ENCODE results near the gene IMP3.

DNA sequence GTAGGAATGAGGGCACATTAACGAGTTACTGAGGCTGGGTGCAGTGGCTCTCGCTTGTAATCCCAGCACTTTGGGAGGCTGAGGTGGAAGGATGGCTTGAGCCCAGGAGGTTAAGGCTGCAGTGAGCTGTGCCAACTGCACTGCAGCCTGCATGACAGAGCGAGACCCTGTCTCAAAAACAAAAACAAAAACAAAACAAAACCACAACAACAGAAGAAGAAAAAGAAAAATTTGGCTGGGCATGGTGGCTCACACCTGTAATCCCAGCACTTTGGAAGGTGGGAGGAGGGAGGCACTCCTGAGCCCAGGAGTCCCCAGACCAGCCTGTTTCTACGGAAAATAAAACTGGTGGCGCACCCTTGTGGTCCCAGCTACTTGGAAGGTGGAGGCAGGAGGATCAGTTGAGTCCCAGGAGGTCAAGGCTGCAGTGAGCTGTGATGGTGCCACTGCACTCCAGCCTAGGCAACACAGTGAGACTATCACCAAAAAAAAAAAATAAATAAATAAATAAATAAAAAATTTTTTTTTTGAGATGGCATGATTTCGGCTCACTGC, 2.7 kb downstream of the COX5A start:
- RRBS: no CpG with 5 or more reads among the region's 6 CpGs

DNA sequence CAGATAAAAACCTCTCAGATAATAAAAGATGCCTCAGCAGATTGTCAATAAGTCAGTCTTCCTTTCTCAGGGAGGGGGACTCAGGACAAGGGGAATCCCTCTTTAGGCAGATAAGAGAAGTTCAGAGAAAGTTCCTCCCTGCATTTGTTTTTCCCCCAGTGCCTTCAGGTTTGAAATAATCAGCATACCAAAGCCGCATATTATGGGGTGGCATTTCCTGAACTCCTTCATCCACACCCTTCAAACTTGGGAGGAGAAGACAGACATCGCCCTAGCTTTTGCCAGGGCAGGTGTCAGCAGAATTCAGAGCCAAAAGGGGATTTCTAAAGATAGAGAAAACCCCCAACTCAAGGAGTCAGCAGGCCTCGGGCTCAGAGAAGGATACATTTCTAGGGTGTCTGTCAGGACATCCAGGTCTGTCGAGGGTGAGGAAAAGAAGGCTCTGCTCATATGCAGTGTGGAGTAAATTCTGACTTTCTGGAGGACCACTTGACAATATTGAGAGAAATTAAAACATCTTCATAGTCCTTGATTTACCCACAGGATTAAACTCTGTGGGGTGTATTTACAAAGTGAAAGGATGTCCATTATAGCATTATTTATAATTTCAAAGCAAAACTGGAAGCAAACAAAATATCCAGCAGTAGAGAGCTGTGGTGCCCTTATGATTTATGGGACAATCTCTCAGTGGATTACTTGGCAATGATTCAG, 8.7 kb downstream of the PPCDC start:
- RRBS: no CpG with 5 or more reads among the region's 4 CpGs

DNA sequence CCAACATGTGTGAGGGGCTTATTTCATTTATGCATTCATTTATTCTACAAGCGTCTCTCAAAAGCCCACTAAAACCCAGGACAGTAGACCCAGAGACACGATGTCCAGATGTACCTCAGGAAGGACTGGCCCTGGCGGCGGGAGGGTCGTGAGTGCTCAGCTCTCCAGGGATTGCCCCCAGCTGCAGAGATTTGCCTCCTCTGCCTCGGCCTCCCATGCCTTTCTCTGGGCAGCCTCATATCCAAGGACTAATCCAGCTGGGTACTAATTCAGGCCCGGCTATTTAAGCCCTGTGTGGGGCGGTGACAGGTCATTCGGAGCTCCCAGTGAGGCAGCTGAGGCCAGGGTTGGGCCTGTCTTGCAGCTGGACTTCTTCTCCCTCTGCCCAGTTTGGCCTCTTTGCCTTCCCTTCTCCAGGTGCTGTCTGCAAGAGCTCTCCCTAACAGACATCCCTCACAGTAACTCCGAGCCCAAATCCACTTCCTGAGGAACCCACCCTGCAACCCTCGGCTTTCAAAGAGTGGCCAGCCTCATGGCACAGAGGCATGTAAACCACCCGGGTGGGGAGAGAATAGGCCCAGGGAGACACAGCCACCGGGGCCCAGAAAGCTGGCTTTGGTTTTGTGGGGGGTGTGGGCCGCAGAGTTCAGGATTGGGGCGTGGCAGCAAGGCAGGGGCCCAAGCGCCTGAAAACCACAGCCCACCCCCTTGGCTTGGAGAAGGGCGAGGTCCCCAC, 85.7 kb downstream of the PPCDC start:
- RRBS: no CpG with 5 or more reads among the region's 17 CpGs

DNA sequence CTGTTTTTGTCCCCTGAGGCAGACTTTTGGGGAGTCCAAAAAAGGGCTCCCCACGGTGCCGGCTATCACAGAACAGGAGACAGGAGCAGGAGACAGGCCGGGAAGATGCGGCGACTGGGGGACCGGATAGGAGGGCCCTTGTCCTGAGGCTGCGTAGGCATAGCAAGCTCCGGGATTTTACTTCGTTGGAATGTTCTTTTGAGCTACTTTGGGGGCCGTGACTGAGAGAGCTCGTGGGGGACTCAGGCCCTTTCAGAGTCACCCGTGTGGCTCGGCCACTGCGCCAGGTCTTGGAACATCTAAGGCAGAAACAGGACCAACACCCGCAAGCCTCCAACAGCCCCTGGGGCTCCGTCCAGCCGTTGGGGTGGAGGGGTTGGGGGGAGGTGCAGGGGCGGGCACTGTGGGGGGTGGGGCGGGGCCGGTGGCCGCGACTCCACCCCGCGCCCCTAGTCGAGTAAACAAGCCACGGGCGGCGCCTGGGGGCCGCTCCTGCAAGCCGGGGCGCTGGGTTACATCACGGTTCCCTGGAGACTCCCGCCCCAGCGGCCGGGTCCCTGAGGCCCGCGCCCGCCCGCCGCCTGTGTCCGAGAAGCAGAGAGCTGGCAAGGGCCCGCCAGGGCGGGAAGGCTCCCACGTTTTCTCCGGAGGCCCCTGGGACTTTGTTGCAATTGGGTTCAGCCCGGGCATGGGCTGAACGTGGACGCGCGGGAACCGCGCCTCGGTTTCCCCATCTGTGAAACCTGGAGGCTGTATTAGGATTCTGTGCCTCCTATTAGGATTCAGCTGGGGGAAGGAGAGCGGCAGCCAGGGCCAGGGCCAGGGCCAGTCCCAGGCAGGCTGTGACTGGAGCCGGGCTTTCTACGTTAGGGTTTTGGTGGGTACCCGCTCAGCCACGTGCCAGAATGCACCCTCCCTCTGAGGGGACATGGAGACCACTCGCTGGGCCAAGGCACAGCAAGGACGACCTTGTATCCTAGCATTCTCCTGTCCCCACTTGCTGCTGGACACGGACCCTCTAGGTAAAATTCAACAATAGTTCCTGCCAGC, 23.2 kb upstream of the C15orf39 start:
- RRBS: 66% methylated on average over 23 of the region's 61 CpGs

DNA sequence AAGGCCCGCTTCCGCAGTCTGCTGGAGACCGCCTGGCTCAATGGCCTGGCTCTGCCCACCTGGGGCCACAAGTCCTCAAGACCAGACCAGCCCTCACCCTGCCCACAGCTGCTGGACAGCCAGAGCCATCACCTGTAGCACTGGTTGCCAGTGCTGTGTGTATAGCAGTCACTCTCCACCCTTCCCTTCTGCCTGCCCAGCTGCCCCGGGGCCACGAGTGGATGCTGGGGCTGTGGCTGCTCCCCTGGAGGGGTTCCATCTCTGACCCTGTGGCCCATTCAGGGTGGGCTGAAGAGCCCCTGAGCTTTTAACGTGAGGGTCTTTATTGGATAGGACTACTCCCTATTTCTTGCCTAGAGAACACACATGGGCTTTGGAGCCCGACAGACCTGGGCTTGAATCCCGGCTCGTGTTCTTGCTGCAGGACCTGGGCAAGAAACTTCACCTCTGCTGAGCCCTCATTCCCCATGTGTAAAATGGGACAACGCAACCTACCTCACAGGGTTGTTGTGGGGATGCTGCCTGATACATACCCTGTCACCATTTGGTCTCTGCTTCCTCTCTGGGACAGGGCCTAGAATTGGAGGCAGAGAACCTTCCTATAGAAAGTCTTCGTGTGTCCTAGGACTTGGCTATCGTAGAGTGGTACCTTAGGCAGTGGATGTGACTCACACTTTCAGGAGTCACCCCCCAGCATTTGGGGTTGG, 9.4 kb downstream of the C15orf39 start:
- RRBS: no CpG with 5 or more reads among the region's 12 CpGs

DNA sequence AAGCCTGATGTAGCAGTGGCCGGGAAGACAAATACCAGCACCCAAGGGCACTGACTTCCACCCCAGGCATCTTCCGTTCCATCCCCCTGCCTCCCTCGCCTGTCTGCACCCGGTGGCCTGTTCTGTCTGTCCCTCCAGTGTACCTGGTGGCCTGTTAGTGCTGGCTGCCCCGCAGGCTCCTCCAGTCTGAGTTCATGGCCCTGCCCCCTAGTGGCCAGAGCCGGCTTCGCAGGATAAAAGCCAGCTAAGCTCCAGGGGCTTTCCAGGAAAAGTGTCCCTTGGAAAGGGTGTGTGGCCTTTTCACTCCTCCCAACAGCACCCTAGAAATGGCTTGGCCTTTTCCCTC, 16.5 kb downstream of the GOLGA6D start:
- RRBS: no CpG with 5 or more reads among the region's 7 CpGs

DNA sequence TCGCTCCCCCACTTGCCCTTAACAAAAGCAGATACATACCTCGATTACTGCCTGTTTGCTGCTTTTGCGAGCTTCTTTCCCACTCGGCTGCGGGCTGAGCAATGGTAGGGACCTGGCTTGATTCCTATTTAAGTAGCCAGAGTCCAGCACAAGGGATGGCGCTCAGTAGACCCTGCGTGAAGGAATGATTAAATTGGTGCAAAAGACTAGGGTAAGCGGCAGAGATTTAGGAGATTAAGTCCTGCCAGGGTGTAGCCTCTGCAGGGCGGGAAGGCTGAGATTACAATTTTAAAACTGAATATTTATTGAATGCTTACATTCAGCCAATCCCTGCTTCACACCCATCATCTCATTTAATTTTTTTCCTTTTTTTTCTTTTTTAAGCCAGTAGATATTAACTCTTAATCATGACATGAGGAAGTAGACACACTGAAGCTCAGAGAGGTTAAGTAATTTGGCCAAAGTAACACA, 710 bp upstream of the SNUPN start:
- RRBS: no CpG with 5 or more reads among the region's 9 CpGs

GRCh38 chr15:75639432-75640330, at the start of gene IMP3:
TSS of gene IMP3 (minus strand) at chr15:75640224.
- RRBS: no CpG with 5 or more reads among the region's 81 CpGs

- RRBS: no CpG with 5 or more reads among the region's 9 CpGs
These were observed 25.0 kb downstream of the SNX33 start for GRCh38 chr15:75672601-75673318.

- RRBS: no CpG with 5 or more reads among the region's 14 CpGs
These were observed 16.4 kb downstream of the CSPG4 start for GRCh38 chr15:75696130-75696752.

- RRBS: 80% methylated on average over 5 of the region's 12 CpGs
These were observed 15.7 kb downstream of the CSPG4 start for GRCh38 chr15:75696783-75697424.

- RRBS: no CpG with 5 or more reads among the region's 9 CpGs
These were observed 13.2 kb downstream of the CSPG4 start for GRCh38 chr15:75699438-75699883.

DNA sequence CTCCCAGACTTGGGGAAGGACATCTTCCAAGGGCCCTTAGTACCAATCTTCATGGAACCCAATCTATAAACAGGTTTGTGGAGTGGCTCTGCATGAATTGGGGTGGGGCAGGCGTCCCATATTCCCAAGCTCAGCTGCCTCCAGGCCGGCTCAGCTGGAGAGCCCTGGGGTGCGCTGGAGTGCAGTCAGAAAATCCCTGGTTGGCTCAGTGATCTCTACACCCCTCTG, 5.1 kb downstream of the CSPG4 start:
- RRBS: no CpG with 5 or more reads among the region's 3 CpGs

GRCh38 chr15:75710099-75710801, 2.4 kb downstream of the CSPG4 start:
- RRBS: no CpG with 5 or more reads among the region's 10 CpGs

- RRBS: 7% methylated on average over 11 of the region's 27 CpGs
These were observed 14.2 kb downstream of the ODF3L1 start for GRCh38 chr15:75738052-75738413.

DNA sequence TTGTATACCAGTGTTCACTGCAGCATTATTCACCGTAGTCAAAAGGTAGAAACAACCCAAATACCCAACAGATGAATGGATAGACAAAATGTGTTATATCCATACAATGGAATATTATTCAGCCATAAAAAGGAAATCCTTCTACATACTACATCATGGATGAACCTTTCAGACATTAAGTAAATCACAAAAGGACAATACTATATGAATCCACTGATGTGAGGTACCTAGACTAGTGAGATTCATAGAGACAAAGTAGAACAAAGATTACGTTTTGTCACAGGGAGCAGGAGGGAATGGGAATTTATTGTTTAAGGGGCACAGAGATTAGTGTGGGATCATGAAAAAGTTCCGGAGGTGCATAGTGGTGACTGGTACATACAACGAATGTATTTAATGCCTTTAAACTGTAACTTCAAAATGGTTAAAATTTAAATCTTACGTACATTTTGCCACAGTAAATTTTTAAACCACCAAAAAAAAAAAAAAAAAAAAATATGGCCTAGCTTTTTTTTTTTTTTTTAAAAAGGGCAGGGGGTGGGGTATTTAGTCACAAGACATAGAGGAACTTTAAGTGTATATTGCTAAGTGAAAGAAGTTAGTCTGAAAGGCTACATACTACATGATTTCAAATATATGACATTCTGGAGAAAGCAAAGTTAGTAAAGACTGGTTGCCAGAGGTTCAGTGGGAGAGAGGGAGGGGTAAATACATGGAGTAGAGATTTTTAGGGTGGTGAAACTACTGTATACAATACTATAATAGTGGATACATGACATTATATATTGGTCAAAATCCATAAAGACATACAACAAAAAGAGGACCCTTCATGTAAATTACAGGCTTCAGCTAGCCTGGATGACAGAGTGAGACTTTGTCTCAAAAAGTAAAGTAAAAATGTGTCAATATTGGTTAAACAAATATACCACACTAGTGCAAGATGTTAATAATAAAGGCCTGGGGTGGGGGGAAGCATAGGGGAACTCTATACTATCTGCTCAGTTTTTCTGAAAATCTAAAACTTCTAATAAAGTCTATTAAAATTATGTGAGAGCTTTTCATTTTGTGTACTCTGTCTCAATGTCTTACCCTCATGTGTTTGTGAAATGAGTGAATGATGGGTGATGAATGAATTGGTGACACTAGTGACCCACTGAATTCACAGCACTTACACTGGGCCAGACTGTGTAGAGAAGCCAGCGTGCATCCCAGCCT, 38.2 kb downstream of the FBXO22 start:
- RRBS: no CpG with 5 or more reads among the region's 6 CpGs

GRCh38 chr15:76774814-76775319, 130.3 kb downstream of the SCAPER start:
- RRBS: no CpG with 5 or more reads among the region's 5 CpGs

- RRBS: no CpG with 5 or more reads among the region's 3 CpGs
These were observed 2.7 kb downstream of the SCAPER start for GRCh38 chr15:76902489-76902872.

DNA sequence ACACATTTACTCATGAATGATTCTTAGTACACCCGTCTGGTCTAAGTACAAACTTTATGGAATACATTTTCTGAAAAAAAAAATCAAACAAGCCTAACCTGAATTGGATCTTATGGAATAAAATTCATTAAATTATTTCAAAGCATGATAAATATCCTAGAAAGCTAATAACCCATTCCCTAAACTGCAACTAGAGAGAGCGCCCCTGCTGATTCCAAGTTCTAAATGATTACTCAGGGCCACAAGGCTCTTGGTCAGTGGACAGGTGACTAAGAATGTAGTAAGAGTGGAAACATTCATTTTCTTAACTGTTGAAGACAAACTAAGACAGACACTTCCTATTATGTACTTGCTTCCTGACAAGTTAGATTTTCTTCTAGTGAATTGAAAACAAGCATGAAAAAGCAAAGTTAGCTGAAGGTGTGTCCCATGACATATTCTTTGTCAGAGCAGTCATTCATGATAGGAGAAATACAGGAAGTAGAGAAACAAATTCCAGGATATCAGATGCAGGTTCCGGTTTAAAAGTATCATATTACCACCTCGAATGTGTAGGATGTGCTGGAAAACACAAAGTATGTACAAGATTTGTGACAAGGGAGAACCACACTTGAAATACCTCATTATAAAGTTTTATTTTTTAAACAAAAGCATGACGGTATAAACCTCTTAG, 6.4 kb downstream of the TSPAN3 start:
- RRBS: no CpG with 5 or more reads among the region's 5 CpGs

- RRBS: no CpG with 5 or more reads among the region's 1 CpG
These were observed 33.2 kb upstream of the TSPAN3 start for GRCh38 chr15:77104153-77104422.